Neural progenitor cell (in vitro differentiated cells): Measurements from ENCODE around the genes SNX32, CFL1 and MUS81.

GRCh38 chr11:65594838-65595474, 644 bp downstream of the KCNK7 start:
- RAMPAGE, long total RNA = no peak

DNA sequence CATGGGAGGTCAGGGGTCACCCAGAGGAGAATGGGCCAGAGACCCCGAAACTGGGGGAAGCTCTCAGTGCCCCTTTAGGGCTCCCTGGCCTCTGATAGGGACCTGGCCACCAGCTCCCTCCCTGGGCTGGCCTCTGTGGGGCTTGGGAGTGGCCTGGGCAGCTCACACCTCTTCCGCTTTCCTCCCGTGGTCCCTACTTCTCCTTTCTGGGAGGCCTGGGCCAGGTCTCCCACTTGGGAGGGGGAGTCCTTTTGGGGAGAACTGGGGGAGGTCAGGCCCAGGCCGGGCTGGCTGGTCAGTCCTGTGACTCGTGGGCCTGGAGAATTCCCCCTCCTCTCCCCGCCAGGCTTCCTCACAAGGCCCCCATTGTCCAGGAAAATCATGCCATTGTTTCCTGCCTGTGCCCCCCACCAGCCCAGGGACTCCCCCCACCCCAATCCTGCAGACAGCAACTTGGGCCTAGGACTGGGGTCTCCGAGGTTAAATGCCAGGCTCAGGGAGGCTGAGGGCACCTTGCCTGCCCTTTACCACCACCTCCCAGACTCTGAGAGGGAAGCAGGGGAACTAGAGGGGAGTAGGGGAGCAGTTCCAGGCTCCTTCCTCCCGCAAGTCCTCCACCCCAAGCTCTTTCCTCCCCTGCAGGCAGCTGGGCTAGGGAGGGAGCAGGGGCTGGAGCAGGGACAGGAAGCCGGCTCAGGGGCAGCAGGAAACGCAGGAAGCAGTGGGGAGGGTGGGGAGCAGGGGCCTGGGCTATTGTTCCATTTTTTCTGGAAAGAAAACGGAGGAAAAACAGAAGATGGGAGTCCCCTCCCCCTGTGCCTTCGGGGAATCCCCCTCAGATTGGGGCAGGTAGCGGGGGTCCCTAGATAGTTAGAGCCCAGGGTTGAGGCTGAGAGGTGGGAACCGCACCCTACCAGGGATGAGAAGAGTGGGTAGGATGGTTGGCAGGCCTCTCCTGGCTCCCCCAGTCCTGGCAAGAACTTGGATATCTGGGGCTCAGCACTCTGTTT, 2.7 kb downstream of the MAP3K11 start:
- RAMPAGE, long total RNA = no peak

GRCh38 chr11:65615905-65617043, 698 bp downstream of the PCNX3 start:
- RAMPAGE, long total RNA = no peak

DNA sequence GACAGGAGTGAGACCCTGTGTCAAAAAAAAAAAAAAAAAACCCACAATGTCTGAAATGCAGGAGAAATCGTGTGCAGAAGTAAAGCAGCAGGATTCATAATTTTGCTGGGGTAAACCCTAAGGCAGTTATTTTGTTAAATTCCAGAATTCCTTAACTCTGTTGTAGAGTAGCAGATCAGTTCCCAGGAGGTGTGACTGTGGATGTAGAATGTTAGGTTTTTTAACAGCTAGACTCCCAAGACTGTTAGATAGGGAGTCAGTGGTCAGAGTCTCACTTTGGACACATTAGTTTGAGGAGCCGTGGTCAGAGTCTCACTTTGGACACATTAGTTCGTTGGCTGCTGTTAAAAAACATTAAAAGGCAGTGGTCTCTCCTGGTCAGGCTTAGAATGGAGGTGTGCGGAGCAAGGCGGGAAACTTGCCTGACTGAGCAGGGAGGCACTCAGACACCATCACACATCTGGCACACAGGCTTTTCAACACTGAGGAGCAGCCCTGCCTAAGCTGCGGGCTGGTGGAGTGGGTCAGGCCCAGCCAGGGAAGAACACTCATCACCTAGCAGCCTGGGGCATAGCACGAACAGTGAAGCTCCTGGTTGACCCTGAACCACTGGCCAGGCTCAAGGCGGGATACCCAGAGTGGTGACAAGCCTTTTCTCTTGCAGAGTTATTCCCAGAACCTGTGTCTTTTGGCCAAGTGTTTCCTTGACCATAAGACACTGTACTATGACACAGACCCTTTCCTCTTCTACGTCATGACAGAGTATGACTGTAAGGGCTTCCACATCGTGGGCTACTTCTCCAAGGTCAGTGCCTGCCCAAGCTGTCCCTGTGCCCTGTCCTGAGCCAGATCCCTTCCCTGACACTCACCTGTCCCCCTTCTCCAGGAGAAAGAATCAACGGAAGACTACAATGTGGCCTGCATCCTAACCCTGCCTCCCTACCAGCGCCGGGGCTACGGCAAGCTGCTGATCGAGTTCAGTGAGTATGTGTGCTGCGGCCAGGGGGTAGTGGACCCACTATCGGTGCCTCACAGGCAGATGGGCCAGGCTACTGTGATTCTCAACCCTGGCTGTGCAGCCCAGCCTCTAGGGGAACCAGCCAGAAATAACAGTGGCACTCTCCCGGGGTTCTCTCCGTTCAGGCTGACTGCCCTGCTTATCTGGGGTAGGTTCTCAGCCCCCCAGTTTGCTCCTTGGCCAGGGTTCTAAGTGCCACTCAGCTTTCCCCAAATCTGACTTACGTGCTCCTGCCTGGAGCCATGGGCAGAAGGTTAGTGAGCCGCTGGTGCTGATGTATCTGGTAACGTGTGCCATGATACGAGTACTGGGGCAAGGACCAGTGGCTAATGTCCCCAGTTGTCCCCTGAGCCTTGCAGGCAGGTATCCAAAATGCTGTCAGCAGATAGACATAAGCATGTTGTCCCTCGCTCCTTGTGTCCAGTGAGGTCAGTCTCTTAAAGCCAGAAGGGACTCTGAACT, 4.1 kb downstream of the RNASEH2C start:
- RAMPAGE, long total RNA = no peak

DNA sequence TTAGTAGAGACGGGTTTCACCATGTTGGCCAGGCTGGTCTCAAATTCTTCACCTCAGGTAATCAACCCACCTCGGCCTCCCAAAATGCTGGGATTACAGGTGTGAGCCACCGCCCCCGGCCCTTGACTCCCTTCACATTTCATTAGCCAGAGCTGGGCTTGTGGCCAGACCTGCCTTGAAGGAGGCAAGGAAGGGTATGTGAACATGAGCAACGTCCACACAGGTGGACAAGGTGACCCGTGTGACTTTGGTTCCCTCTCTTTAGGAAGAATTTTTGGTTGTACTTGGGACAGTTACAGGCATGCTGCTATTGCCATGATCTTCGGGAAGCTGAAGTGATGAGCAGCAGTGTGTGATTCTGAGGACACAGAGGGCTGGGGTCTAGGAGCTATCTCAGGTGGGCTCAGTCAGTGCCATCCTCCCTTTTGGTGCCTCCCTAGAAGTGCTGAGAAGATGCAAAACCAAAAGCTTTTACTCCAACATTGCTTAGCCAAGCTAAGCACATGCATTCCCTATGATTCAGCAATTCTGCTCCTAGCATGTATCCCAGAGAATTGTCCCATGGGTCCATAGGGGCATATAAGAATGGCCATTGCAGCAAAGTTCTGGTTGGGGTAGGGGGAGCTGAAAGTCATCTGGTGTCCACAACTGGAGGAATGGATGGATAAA, 6.1 kb downstream of the AP5B1 start:
- RAMPAGE, long total RNA = no peak

- RAMPAGE, long total RNA = no peak
These were observed 3.6 kb downstream of the AP5B1 start for GRCh38 chr11:65776895-65777807.

DNA sequence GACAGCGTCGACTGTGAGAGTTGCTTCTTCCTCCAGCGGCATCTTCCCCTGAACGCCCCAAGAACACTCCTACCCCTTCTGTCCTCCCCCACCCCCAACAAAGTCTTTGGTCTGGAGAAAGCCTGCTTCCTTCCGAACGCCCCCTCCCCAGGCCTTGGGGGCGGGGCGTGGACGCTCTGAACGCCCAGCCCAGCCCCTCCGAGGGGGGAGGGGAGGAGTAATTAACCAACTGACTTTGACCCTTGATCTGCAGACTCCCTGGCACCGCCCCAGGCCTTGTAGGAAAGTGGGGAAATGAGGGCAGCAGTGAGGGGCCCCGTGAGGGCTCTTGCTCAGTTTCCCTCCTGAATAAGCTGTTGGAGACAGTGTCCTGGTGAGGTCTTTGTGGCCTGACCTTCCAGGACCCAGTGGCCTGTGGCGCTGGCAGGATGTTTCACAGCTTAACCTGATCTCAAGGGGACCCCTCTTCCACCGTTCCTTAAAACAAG, 1.5 kb downstream of the OVOL1 start:
- RAMPAGE, long total RNA = no peak

DNA sequence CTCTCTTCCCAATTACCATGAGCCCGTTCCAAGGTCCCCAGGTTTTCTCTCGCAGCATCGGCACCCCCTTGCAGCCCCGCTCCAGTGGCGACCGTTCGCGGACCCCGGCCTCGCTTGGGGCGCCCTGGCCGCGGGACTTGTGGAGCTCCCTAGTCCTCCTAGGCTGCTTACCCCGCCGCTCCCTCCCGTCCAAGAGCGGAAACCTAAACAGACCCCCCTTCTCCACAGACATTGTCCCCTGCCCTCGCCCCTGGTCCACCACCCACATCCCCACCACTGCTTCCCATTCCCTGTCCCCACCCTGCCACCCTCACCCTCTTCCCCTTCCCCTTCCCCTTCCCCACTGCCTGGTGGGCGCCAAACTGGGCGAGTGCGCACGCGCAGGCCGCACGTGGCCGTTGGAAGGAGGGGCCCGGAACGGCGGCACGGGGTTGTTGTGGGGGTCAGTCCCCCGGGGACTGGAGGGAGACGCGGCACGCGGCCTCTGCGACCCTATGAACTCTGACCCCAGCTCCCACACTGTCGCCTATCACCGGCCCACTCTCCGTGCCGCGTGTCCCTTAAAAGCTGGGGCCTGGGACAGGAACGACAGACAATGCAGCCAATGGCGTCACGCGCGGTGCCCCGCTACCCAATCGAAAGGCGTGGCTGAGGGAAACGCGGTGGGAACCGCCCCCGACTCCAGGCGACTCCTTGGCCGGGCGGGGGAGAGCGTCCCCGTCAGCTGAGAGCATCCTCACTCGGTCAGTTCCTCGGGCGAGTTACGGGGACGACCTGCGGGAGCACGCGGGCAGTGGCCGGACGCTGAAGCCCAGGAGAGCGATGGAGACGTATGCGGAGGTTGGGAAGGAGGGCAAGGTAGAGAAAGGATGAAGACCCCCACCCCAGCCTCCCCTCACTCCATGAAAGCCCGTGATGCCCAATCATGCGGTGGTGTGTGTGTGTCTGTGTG, at the start of gene SNX32:
Gene SNX32, plus strand, starts transcription at position 720 of the 952 bp plus-strand sequence.
- RAMPAGE, long total RNA = no peak

GRCh38 chr11:65851038-65851580, 6.9 kb downstream of the CFL1 start:
- RAMPAGE, long total RNA = no peak

- RAMPAGE, long total RNA = start-site peak on the minus strand at chr11:65858175-65858218, 1,248 and 2,221 reads in 2 replicates
These were observed at the start of gene CFL1 for GRCh38 chr11:65857547-65858633. Gene CFL1, minus strand, starts transcription at chr11:65858180.

DNA sequence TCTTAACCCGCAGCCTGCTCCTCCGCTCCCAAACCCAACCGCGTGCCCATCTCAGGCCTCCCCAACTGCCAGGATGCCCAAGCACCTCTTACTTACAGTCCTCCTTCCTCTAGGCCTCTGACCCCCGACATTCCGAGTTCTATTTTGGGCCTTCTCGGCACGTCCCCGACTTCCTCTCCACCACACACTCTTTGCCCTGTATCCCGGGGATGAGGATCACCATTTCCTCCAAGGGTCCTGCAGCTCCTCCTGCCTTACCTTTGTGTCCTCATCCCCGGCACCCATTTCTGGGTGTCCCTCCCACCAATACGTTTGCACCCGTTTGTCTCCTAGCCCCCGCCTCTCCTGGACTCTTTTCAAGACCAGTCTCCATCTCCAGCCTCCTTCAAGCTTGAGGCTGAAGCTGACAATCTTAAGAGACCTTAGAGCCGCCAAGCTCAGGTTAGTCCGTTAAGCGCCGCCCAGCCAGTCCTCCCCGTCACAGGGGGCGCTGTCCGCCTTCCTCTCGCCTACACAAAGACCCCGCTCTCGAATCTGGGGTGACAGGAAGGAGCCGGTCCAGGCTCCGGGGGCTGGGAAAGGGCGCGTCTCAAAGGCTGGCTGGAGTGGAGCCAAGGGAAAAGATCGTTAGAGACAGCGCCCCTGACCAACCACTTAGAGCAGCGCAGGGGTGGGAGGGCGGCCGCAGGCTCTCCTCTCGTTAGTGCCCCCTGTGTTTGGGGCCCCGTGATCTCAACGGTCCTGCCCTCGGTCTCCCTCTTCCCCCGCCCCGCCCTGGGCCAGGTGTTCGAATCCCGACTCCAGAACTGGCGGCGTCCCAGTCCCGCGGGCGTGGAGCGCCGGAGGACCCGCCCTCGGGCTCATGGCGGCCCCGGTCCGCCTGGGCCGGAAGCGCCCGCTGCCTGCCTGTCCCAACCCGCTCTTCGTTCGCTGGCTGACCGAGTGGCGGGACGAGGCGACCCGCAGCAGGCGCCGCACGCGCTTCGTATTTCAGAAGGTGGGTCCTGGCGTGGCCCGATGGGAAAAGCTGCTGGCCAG, at the start of gene MUS81:
Gene MUS81, plus strand, starts transcription at position 542 of the 1,038 bp plus-strand sequence.
- RAMPAGE, long total RNA = no peak

DNA sequence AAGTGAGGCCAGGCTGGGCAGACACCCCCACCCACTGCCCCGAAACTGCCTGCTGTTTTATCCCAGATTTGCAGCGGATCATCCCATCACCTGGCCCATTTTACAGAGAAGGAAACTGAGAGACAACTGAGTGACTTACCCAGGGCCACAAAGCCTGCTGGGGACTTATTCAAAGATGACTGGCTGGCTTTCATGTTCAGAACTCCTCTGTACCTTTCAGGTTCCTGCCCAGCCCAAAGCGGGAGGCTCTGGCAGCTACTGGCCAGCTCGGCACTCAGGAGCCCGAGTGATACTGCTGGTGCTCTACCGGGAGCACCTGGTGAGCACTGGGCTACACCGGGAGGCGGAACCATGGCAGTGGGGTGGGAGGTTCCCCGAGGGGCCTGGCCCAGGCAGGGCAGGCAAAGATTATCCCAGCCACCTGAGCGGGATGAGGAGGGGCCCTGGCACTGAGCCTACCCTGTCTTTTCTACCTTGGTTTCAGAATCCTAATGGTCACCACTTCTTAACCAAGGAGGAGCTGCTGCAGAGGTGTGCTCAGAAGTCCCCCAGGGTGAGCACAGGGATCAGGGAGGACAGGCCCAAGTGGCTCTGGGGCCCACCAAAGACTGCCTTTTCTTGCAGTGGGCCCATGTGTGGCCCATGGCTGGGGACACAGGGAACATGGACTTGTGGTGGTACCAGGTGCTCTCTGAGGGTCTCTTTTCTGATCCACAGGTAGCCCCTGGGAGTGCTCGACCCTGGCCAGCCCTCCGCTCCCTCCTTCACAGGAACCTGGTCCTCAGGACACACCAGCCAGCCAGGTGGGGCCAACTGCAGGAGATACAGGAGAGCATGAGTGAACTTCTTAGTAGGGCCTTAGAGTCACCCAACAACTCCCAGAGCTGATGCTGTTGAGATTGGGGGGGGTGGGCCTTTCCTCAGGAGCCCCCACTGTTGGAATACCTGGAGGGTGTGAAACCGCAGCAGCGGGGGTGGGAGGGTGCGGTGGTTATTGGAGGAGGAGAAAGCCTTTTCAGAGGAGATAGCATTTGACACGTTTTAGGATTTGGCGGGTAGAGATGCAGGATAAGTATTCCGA, 1.8 kb downstream of the MUS81 start:
- RAMPAGE, long total RNA = no peak

DNA sequence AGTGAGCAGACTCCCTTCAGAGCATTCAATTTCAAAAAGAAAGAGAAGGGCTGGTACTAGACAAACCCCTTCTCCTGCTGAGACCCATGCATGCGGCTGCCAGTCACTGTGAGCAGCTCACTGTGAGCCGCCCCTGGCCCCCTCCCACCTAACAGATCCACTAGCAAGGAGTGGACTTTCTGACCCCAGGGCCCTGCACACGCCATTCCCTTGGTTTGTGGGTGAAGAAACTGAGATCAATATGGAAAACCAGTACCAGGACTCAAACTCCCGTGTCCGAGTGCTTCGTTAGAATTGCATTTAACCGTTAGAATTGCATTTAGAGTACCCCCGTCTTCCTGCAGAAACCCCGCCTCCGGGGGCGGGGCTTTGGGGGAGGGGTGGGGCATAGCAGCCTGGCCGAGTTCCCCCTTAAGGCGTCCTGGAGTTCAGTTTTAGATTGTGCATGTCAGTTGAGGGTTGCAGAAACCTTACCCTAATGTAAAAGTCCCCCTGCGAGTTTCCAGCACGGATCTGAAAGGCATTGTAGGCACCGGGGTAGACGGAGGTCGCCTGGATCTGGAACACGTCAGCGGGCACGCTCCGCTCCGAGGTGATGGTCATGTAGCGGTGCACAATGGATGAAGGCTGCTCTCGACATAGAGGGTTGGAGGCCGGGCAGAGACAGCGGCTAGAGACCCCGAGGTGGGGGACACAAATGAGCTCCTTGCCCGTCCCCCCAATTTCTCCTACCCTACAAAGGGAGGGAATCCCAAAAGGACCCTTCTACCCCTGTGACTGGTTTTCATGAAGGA, 5.0 kb downstream of the EFEMP2 start:
- RAMPAGE, long total RNA = no peak

GRCh38 chr11:65868906-65869176, 3.8 kb downstream of the EFEMP2 start:
- RAMPAGE, long total RNA = no peak

GRCh38 chr11:65870412-65871241, 2.0 kb downstream of the EFEMP2 start:
- RAMPAGE, long total RNA = no peak

DNA sequence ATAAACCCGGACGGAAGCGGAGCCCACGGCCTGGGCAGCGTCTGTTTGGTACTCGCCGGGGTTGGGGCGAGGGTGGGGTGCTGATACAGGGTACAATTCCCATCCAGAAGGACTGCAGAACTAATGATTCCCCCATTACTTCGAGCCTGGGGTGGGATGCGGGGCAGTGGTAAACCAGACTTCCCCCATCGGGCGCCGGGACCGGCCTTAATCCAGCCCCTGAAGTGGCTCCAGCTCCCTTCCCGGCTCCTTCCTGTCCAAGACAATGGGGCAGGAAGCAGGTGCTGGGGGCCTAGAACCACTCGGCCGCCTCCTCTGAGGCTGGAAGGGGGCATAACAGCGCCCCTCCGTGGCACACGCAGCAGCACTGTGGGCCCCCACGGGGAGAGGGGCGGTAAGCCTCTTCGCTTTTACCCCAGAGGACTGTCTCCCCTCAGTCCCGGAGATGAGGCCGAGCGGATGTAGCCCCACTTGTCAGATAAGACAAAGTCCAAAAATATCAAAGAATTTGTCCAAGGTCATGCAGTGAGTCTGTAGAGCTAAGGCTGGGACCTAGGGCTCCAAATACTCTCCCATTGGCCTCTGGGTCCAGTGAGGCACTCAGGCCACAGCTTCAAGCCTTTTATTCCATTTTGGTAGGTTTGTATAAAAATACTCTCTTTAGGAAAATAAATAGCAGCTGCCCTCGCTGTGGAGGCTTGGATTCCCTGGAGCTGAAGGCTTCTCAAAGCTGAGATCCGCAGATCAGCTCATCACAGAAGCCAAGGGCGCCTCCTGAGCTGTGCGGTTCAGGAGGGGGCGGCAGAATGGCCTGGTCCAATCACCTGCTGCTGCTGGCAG, 1.4 kb downstream of the CCDC85B start:
- RAMPAGE, long total RNA = no peak

- RAMPAGE, long total RNA = no peak
These were observed 4.4 kb downstream of the SART1 start for GRCh38 chr11:65965532-65966747.

- RAMPAGE, long total RNA = no peak
These were observed 13.1 kb downstream of the EIF1AD start for GRCh38 chr11:65988809-65989393.

DNA sequence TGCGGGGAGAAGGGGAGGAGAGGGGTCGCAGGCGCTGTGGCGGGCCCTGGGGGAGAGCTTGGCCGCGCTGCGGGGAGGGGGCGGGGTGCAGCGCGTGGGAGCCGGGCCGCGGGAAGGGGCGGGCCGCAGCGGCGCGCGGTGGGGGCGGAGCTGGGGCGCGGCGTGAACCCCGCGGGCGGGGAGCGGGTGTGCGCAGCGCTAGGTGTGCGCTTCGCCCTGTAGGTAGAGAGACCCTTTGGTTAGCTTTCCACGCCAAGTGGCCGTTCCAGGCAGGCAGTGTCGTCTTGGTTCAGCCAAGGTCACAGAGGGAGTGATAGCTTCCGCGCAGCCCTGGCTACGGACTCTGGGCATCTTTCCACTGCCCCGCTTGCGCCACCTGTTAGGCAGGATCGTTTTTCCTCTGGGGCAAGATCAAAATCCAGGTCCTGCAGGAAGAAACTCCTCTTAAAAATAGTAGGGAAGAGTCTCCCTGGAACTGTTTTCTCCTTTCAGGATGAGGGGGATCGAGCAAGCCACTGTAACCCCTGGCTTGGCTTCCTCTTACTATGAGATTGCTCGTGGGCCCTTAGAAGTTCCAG, 404 bp downstream of the BANF1 start:
- RAMPAGE, long total RNA = no peak

GRCh38 chr11:66054998-66055850, 3.1 kb downstream of the SF3B2 start:
- RAMPAGE, long total RNA = no peak